Mesenchymal stem cell of the bone marrow (primary cell): ENCODE data around the genes FGA and ASIC5.

DNA sequence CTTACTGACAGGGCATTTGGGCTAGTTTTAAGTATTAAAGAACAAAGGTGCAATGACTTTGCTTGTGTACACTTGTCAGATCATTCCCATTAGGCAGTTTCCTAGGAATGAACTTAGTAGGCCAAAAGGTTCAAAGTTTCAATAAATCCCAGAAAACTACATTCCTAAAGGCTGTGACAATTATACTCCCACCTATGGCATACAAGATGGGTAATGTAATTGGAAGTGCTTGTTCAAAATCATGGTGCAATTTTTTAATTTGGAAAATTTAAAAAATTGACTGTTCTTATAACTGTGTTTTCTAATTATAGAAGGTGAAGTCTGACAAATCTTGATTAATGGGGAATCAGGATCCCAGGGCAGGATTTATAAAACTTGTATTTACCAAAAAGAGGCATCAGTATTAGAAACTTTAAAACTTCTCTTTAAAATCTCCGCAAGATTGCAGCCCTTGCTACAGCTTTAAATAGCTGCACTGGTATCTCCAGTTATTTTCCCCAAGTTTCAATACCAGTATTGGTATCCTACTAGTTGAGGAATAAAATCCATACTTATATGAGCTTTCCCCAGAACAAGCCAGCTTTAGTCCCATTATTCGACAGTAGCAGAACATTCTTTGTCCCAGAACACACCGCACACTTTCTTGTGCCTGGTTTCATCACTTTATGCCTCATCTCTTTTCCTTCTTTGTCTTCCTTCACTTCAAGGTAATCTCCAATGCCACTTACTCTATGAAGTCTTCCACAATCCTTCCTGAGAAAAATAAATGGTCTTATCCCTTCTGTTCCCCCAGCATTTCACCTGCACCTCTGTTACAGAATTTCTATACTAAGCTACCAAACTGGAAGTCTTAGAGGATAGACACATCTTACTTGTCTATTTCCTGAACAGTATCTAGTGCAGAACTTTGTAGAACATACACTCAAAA, 14.6 kb downstream of the PLRG1 start:
- CAGE, long polyA plus RNA = no peak

DNA sequence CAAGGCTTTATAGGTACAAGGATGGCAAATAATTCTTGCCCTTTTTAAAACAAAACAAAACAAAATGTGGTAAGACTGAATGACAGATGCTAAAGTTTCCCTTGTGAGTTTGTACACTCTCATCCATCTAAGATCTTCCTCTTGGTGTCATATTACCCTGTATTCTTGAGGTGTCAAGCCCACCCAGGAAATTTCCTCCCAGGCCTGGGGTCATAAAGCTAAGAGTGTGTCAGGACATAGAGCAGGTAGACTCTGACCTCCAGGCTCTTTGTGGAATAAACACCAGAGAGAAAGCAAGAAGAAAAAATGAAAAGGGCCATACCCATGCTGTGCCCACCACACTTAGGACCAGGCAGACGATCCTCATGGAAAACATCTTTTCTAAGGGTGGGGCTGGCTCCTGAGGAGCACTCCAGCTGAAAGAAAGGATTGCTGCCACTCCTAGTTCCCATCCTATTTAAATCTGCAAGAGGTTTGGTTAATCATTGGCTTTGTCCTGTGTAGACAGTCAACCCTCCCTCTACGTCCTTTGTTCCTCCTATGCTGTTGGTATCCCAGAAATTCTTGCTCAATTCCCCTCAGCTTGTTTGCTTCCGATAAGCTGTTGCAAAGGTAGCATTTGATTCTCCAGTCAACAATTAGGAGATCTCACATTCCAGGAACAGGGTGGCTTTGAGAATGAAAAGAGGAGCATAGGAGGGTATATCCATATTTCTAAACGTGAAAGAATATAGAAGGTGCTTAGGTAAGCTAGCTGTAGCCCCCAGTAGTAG, at the start of gene FGA:
Gene FGA, minus strand, starts transcription at position 431 of the 773 bp plus-strand sequence.
- CAGE, long polyA plus RNA = no peak

DNA sequence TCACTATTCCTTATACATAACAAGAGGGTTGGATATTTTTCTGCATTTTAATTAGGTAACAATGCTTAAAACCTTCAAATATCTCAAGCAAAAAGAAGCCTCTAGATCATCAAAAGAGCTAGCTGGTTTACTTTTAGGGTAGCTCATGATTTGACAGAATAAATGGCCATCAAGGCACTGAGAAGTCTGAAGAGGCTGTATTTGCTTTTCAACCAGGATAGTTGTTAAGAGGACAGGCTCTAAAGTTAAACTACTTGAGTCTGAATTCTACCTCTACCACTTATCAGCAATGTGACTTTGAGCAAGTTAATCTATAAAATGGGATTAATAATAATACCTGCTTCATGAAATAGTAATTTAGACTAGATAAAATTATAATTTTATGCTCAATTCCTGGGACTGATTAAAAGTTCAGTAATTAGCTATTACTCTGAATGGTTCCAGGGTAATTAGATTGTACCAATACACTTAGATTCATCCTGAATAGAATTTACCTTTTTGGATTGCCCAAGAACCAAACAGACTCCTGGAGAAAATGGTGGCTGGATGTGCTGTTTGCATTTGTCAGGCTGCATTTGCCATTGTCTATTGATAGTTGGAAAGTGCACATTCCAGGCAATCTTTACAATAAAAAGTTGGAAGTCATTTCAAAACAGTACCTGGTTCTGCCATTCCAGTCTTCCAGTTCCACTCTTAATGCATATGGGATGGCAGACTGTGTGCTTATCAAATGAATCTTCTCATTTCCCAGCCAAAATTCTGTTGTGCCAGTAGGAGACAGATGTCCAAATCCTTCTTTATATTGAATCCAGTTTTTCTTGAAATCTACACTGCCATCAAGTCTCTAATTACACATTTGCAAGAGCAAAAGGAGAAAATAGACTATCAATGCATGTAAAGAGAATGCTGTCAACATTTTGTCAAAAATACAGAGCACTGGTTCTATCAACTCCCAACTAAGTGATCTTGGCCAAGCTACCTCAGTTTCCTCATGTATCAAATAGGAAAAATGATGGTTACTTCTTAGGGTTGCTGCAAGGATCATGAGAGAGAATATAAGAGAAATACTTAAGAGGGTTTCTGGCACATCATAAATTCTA, 4.3 kb downstream of the FGG start:
- CAGE, long polyA plus RNA = no peak

DNA sequence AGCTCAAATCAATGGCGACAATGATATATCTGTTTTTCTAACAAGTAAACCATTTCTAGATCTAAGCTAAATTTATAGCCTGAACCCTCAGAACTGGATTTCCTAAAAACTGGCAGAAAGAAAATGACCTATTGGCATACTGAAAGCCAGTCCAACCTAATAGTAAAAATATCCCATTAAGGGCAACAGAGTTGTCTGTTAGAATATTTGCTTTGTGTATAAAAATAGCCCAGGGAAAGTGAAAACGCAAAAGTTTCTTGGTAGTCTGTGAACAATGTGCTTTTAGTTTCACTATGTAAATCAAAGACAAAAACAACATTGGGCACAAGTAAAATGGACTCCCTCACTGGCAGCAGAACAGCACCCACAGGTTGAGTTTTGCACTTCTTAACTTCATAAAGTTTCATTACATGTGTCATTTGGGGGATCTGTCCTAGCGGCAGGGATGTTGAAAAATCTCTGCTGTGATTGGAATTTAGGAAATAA, 4.2 kb upstream of the FGG start:
- CAGE, long polyA plus RNA = no peak

DNA sequence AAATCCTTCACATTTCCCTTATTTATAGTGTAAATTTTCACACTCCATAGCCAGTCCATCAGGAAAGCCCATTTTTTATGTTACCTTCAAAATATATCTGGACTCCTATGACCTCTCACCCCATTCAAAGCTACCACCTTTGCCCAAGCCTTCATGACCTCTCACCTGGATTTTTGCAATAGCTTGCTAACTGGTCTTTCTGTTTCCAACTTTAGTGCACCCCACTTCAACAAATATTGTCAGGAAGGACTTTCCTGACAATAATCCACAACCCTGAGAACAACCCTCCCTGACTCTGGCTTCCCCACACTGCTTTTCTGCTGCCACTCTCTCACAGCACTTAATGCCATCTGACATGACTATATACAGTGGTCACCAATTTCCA, 33.4 kb downstream of the ASIC5 start:
- CAGE, long polyA plus RNA = no peak

- CAGE, long polyA plus RNA = no peak
Measured at GRCh38 chr4:155854551-155854945, 11.5 kb downstream of the ASIC5 start.

DNA sequence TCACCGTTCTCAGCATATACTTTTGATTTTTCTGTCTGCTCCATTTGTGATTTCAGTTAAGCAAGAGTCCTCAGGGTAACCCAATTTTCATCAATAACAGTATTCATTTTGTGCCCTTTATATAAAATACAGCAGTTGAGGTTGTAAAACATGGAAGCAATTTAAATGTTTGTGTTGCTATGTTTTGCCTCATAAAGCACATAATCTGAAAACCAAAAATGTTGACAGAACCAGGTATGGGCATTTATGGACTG, at the start of gene ASIC5:
Gene ASIC5, minus strand, starts transcription at position 95 of the 254 bp plus-strand sequence.
- CAGE, long polyA plus RNA = no peak

DNA sequence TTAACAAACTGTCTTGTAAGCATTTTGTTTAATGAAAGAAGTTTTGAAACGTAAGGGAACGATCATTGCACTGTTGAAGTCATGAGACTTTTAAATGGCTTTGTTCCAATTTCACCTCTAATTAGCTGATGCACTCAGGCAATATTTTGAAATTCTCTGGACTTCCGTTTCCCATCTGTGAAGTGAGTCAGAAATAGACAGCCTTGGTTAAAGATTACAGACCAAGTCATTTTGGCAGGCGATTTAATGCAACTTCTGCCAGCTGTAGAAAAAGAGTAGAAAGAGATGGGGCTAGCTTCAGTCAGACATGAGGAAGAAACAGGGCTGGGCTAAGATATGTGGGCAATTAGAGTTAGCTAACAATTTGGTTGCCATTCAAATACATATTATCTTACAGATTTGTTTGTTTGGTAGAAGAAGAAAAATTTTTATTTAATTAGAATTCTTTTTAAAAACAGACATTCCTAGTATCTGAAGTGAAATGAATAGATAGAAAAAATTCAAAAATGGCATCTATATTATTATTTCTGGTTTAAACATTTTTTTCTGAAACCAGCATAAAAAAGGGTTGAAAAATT, 14.0 kb upstream of the TDO2 start:
- CAGE, long polyA plus RNA = no peak

GRCh38 chr4:156774260-156774899, 197.2 kb downstream of the PDGFC start:
- CAGE, long polyA plus RNA = no peak

DNA sequence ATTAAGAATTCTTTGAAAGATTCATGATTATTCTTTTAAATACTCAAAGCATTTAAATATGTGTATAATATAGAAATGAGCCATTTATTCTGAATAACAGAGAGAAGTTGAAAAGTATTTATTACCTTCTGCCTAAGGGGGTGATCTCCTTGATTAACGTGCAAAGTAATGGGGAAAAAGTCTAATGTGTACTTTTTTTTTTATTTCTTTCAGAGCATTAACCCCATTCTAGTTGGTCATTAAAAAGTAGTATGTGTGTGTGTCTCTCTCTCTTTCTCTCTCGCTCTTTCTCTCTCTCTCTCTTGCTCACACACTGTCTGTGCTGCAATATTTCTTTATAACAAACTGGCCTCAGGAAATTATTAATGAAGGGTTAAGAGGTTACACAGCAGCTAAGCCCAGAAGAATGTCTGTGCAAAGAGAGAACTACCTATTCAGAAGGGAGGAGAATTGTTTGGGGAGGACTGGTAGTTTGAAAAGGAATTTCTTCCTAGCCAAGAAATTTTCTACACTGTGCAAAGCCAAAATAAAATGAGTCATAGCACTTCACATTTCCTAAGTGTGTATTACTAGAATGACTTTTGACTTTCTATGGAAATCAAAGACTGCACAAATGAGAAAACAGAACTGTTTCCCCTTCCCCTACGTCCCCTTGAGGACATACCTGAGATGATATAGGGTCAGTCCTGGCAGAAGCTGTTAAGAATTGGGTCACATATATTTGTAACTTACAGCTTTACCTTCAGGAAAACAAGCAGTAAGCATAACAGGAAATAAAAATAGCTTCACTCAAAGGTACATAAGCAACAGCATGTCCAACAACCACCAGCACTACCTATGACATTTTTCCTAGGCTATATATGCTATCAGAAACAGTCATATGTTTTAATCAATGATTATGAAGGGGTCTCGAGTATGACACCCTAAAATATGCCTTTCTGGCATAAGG, 22.2 kb downstream of the PDGFC start:
- CAGE, long polyA plus RNA = no peak

DNA sequence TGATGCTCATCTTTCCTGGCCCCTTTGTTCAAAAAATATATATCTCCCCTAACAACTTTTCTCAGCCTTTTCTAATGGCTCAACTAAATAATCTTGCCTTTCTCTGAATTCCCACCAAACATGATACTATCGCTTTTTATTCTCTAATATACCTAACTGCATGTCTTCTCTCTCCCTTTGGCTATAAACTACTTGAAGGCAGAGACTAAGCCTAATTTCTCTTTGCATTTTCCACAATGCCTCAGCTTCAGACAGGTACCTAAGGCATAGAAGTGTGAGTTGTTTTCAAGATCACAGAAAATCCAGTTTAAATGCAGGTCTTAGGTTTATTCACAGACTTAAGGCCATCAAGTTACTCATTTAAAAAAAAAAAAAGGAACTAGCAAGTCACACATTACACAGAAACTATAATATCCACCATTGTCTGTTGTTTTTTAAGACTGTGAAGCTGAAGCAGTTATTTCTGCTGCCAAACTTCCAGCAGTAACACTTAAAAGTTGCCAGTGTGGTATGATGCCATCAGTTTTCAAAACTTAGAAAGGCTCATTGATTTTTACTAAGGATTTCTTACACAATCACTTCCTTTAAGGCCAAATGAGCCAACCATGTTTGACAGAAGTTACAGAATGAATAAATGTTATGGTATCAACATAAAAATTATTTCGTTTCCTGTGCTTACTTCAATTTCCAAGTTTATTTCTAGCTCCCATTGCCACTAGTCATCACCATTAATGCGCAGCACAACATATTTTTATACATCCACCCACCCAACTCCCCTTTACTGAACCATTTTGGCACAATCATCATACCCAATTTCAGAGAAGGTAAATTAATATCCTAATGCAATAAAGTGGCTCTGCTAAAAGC, 13.4 kb downstream of the PDGFC start:
- CAGE, long polyA plus RNA = no peak

DNA sequence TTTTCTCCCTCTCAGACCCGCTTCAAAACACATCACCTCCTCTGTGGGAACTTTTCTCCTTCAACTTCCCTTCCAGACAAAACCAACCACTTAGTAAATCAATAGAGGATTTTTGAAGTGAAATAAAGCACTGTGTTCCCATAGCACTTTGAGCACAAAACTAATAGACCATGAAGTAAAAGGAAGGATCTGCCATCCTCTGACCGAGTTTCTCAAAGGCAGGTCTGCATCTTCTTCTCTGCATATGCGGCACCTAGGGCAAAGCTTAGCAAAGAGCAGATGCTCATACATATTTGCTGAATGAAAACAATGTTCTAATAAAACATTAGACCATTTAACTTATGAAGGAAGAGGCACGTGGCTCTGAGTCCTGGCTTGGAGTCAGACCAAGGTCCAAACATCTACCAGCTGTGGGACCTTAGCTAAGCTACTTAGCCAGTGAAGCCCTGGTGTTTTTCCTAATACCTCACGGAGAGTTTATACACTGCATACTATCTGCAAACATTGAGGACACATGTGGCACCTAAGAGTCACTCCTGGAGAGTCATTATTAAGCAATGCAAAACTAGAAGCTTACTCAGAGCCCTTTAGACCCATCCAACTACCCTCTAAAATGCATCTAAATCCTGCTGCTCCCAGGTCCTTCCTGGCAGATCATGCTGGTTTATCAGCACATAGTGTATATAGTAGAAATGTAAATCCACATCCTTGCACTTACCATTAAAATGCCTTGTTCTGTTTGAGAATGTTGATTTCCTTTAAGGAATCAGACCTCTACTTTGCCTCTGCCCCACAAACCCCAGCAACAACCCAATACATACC, 9.1 kb downstream of the PDGFC start:
- CAGE, long polyA plus RNA = no peak

GRCh38 chr4:158170063-158170389, 2.8 kb downstream of the GASK1B start:
- CAGE, long polyA plus RNA = no peak

GRCh38 chr4:158716818-158717527, 6.2 kb downstream of the PPID start:
- CAGE, long polyA plus RNA = no peak

GRCh38 chr4:158795466-158796299, 26.9 kb downstream of the FNIP2 start:
- CAGE, long polyA plus RNA = no peak

GRCh38 chr4:158810612-158811140, 41.9 kb downstream of the FNIP2 start:
- CAGE, long polyA plus RNA = no peak

- CAGE, long polyA plus RNA = no peak
Measured at GRCh38 chr4:158826818-158827308, 58.0 kb downstream of the FNIP2 start.

GRCh38 chr4:158902551-158903167, 132.4 kb downstream of the C4orf45 start:
- CAGE, long polyA plus RNA = no peak

DNA sequence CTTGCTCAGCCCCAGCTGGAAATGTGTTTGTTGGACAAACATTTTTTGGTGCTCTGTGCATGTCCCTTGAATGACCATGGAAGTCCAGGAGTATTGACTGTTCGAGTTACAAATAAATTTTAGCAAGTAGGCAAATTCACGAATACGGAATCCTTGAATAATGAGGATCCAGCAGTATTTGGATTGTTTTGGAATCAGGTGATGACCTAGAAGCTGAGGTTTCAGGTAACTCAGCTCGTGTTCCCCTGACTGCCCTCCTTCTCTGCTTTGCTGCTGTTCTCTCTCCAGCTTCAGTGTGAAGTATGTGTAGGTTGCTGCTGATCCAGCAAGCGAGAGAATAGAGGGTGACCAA, 47.7 kb downstream of the RAPGEF2 start:
- CAGE, long polyA plus RNA = no peak

- CAGE, long polyA plus RNA = no peak
Measured at GRCh38 chr4:159162786-159163243, 59.9 kb downstream of the RAPGEF2 start.